H7 (cell line): ENCODE data around the genes ABCC8, IGSF22, MRGPRX1, ZDHHC13 and CSRP3.

DNA sequence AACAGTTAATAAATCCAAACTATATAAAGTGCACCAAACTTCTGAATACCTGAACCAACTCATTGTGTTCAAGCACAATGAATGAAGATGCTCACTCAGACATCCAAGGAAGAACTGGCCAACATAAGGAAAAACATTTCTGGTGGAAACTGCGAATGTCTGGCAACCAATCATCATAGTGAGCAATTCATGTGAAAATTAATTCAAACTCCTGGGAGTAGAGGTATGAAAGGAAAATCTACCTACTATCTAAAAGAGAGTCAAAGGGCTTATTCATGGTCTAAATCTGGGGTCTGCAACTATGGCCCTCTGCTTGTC is 2.9 kb downstream of the RPS13 start:
- RAMPAGE, long total RNA, result no peak

- RAMPAGE, long total RNA, result no peak
Observed at GRCh38 chr11:17208268-17209012, 654 bp upstream of the PIK3C2A start.

DNA sequence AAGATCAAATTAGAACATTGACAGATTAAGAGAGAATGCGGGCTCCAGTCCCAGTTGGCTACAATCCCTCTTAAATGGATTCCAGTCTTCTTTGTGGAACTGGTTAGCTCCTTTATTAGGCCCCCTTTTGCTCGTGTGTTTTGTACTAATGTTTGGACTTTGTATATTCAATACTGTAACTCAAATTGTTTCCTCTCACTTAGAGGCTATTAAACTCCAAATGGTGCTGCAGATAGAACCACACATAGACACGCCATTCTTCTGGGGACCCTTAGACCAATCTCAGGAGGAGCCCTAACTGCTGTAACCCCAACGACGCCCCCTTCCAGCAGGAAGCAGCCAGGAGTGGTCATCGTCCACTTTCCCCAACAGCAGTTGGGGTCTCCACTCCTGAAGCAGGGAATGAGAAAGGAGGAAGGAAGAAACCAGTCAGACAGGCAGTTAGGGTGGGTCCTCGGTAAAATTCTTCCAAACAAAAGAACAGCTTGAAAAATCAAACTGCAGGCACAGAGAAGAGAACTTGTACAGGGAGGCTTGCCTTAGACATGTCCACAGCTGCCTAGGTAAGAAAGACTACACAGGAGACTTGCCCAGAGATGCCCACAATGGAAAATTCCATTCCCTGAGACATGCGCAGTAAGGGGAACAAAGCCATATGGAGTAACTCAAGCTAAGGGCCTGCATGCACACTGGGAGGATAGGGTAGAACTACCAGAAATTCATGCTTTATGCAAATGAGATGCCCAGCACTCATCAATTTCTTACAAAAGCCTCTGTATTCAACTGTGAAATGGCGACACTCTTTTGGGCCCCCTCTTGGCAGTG is 10.0 kb downstream of the KCNJ11 start:
- RAMPAGE, long total RNA, result no peak

GRCh38 chr11:17476287-17477223 is at the start of gene ABCC8:
Gene ABCC8 (minus strand): TSS chr11:17476845.
- RAMPAGE, long total RNA, result no peak

DNA sequence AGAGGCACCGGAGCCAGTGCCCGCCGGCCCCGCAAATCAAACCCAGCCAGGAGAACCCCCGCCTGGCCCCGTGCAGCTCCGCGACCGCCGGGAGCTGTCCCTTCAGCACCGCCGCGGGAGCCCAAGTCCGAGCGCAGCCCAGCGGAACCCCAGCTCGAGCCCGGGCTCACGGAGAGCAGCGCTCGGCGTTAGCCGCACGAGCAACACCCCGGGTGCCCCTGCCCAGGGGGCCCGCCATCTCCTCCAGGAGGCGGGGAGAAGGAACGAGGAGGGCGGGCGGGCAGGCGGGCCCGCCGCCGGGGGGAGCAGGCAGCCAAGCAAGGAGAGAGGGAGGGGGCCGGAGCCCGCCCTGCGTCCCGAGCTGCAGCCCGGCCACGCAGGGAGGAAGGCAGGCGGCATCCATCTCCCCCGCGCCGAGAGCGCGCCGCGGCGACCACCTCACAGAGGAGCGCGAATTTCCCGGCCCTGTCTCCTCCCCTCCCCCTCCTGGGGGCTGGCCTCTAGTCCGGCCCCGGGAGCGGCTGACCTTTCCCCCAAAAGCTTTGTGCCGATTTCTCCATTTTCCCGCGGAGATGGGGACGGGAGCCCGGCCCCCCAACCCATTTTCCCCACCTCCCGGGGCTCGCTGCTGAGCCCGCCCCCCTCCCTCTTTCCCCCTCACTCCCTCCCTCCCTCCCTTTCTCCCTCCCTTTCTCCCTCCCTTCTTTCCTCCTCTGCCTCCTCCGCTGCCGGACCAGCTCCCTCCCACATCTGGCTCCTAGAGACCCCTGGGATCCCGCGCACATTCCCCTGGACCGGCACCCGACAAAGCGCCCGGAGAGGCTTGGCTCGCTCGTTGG is 655 bp downstream of the KCNC1 start:
- RAMPAGE, long total RNA, result no peak

GRCh38 chr11:18396406-18396676 is 2.0 kb downstream of the LDHA start:
- RAMPAGE, long total RNA, result no peak

GRCh38 chr11:18605323-18606377 is 6.1 kb downstream of the MISFA start:
- RAMPAGE, long total RNA, result no peak

DNA sequence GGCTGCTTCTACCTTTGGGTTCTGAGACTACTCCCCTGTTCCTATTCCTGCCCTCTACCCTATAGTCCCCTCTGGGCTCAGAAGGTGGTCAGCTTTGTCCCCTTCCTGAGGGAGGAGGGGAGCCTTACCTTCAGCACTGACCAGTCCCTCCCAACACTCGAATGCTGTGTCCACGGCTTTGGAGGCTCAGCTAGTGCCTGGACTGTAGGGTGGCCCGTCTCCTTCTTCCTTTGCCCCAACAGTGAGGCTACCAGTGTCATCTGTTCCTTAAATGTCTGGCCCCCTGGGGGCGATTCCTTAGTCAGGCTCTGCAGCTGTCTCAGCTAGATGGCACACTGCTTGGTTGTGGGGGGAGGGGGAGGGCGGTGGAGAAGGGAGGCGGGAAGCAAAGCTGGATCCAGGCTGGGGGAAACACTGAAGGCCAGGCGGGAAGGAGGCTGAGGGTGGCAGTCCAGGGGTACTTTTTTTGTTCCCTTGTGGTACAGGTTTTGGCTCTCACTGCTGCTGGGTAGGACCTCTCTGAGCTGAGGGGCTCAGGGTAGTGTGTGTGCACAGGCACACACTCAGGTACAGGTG is at the start of gene IGSF22:
IGSF22 (minus strand) TSS at position 243 of the 576 bp plus-strand sequence.
- RAMPAGE, long total RNA, result no peak

DNA sequence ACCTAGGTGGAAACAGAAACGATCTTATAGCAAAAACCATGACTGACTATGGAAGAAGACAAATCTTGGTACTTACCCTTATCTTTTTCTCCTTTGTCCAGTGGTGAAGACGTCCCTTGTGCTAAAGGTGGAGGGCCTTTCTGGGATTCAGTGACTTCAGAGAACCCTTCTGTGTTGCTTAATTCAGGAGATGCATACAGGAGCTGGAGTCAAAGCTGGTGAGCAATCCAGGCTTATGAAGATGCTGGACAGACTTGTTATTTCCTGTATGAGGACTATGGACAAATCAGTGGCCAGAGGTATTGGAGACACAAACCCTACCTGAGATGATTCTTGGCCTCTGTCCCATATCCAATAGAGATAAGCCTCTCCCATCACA is at the start of gene MRGPRX1:
MRGPRX1 (minus strand) TSS at position 211 of the 379 bp plus-strand sequence.
- RAMPAGE, long total RNA, result no peak

DNA sequence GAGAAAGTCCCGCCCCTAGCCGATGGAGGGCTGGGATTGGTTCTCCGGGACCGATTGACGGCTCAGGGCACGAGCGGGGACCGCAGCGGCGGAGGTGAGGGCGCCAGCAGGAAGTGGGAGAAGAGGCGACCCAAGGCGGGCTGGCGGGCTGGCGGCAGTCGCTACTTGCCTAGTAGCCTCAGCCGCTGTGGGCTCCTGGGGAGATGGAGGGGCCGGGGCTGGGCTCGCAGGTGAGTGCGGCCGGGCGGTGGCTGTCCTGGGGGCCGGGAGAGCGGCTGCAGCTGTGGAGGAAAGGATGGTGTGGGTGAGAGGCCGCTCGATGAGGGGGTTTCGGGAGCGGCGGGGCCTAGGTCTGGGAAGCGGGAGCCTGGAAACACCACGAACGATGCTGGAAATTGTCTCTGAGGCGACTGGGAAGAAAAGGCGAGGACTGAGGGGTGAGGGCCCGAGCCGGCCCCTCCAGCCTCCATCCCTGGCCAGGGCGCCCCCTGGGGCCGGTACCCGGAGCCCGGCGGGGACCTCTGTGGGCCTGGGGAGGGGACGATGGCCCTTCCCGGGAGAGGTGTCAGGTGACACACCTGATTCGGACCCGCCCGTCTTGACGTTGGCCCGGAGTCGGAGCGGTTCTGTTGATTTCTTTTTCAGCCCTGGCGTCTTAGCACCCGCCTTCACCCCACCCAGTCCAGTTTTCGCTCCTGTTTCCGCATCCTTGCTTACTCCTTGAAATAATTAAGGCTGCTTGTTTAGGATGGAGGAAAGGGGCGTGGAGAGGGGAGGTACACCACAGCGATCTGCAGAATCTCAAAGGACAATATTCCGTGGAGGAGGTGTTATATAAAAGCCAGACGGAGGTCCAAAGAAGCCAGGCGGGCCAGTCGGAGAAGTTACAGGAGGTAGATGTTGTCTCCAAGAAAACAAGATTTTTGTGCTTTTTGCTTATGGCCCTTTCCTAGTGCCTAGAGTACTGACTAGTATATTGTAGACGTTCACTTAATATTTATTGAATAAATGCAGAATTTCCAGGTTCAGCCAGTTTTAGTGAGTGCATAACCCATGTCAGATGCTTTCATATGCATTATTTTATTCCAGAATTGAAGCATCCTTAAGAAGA is at the start of gene ZDHHC13:
ZDHHC13 (plus strand) TSS at position 122 of the 1,111 bp plus-strand sequence.
- RAMPAGE, long total RNA, result start-site peak on the plus strand centred at position 101 of the sequence, 50 bp wide, 171 reads

DNA sequence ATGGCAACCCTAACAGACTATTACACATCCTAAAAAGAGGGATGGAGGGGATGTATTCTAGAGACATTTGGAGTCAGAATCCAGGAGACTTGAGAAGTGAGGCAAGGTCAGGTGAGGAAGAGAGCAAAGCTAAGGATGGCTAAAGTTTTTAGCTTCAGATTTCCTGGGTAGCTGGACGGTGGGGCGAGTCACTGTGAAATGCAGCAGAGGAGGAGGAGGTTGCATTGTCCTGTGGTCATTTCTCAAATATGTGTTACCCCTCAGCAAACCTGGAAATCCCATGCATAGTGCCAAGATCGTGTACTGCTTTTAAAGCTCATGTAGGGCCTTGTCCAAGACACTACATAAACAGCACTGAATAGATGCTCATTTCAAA is 20.5 kb downstream of the CSRP3 start:
- RAMPAGE, long total RNA, result no peak

GRCh38 chr11:19201724-19202708 is at the start of gene CSRP3:
Gene CSRP3 (minus strand): TSS chr11:19201983.
- RAMPAGE, long total RNA, result no peak

DNA sequence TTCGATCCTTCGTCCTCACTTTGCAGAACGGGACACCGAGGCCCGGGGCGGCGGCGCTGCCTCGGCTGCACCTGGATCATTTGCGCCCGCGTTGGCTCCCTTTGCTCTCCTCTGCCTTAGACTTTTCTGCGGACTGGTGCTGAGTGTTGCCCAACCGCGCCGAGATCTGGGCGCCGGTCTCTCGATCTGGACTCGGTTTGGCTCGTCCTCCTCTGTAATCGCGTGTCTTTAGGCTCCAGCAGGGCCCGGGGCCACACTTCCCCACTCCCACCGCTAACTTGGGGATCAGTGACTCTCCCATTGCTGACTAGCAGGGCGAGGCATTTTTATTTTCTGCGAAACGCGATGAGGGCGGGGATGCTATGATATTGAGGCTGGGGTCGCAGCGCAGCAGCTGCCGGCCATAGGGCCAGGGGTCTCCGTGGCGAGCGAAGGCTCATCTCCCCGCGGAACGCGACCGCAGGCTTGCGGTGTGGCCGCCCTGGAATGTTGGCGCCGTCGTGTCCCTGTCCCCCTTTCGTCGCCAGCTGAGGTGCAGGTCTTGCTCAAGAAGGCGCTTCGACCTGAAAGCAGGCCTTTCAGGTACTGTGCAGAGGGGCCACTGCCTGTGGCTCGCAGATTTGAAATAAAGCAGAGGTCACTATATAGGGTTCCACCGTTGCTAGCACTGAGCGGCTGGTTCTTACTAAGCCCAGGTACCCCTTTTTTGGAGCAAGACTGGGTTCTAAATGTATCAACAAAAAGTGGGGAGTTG is 1.8 kb upstream of the E2F8 start:
- RAMPAGE, long total RNA, result no peak

GRCh38 chr11:19277459-19277899 is 36.7 kb upstream of the E2F8 start:
- RAMPAGE, long total RNA, result no peak

- RAMPAGE, long total RNA, result no peak
Observed at GRCh38 chr11:19813491-19813802, 100.8 kb downstream of the NAV2 start.

- RAMPAGE, long total RNA, result no peak
Observed at GRCh38 chr11:20000491-20001246, 159.6 kb downstream of the DBX1 start.

DNA sequence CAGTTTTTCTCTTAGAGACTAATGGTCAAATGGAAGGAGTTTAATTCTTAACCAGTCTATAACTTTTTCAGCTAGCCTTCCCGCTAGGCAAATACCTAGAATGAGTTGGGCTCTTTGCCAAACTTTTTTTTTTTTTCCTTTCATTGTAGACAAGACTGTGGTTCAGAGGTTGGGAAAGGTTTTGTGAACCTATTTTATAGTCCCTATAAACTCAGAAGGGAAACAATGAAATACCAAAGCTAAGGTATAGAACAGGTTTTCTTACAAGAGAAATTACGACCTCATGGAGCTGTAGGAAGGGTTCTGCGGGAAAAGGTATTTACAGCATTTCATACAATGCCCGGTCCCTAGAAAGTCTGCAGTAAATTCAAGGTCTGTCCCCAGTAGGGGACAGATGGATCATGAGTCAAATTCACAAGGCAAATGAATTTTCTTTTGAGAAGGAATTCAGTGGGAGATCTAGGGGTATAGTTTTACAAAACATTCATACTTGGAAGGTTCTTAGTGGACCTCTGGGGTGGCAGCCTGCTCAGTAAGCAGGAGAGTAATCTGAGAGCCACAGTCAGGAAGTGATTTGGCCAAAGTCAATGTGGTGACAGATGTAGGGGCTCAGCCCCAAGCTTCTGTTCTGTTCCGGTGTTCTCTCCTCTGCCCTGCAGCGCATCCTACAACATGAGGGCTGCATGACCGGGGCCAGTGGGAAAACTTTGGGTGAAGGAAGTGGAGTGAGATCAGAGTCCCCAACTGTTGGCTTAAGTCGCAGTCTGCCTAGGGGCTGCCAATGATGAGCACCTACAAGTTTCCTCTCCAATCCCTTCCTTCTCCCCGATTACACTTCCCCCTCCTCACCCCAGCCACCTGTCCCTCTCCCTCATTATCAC is 146.7 kb downstream of the DBX1 start:
- RAMPAGE, long total RNA, result no peak

DNA sequence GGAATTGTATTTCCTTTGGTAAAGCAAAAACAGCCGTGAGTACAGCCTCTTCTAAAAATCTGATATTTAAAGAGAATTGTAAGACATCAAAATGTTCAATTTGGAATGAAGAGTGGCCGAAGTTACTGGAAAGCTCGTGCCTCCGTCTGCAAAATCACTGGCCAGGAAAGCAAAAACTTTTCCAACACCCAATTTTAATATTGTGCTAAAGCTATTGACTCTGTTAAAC is 303 bp upstream of the GAS2 start:
- RAMPAGE, long total RNA, result no peak

GRCh38 chr11:22981167-22981491 is 120.9 kb upstream of the CCDC179 start:
- RAMPAGE, long total RNA, result no peak

DNA sequence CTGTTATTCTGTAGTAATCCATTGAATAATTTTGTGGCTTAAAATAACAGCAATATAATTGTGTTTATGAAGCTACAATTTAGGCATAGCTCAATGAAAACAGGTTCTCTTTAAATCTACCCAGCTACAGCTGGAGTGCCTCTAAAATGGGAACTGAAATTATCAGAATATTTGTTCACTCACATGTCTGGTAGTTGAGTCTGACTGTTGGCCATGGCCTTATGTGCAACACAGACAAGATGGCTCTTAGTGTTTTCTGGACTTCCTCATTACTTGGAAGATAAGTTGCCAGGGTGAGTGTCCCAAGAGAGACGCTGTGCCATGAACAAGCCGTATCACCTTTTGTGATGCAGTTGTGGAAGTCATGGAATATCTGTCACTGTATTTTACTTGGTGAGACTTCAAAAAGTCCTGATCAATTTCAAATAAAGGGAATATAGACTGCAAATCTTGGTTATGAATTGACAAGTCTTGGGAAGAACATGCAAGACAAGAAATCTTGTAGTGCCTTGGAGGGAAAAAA is 244.3 kb upstream of the ANO3 start:
- RAMPAGE, long total RNA, result no peak